Mesenchymal stem cell of Wharton's jelly (primary cell): Measurements from ENCODE around the genes SRR, CLUH, RAP1GAP2, OR3A1 and TAX1BP3.

GRCh38 chr17:2253787-2254481, 49.7 kb downstream of the SMG6 start:
- CAGE, long polyA plus RNA: no peak

DNA sequence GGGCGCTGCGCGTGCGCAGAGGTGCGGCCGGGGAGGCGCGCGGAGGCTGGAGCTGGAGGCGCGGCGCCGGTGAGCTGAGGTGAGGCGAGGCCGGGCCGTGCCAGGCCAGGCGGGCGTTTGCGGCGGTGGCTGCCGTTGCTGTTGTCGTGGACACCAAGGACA, at the start of gene SRR:
SRR (plus strand) TSS at position 12 of the 162 bp plus-strand sequence.
- CAGE, long polyA plus RNA: no peak

GRCh38 chr17:2343068-2343967, 6.0 kb downstream of the SGSM2 start:
- CAGE, long polyA plus RNA: no peak

- CAGE, long polyA plus RNA: no peak
These were observed 26.0 kb downstream of the MNT start for GRCh38 chr17:2374827-2375338.

GRCh38 chr17:2392126-2393035, 8.5 kb downstream of the MNT start:
- CAGE, long polyA plus RNA: no peak

- CAGE, long polyA plus RNA: no peak
These were observed 52.4 kb upstream of the MNT start for GRCh38 chr17:2453227-2453636.

- CAGE, long polyA plus RNA: no peak
These were observed 28.8 kb upstream of the PAFAH1B1 start for GRCh38 chr17:2564698-2565092.

GRCh38 chr17:2604964-2605413, 11.5 kb downstream of the PAFAH1B1 start:
- CAGE, long polyA plus RNA: no peak

DNA sequence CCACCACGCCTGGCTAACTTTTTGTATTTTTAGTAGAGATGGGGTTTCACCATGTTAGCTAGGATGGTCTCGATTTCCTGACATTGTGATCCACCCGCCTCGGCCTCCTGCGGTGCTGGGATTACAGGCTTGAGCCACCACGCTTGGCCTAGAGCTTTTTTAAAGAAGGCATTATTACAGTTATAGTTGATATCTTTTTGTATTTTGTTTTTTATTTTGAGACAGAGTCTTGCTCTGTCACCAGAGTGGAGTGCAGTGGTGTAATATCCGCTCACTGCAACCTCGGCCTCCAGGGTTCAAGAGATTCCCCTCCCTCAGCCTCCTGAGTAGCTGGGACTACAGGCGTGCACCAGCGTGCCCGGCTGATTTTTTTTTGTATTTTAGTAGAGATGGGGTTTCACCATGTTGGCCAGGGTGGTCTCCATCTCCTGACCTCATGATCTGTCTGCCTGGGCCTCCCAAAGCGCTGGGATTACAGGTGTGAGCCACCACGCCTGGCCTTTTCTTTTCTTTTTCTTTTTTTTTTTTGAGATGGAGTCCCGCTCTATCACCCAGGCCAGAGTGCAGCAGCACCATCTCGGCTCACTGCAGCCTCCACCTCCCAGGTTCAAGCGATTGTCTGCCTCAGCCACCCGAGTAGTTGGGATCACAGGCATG, 13.6 kb downstream of the PAFAH1B1 start:
- CAGE, long polyA plus RNA: no peak

- CAGE, long polyA plus RNA: no peak
These were observed 11.2 kb downstream of the CLUH start for GRCh38 chr17:2700238-2700977.

DNA sequence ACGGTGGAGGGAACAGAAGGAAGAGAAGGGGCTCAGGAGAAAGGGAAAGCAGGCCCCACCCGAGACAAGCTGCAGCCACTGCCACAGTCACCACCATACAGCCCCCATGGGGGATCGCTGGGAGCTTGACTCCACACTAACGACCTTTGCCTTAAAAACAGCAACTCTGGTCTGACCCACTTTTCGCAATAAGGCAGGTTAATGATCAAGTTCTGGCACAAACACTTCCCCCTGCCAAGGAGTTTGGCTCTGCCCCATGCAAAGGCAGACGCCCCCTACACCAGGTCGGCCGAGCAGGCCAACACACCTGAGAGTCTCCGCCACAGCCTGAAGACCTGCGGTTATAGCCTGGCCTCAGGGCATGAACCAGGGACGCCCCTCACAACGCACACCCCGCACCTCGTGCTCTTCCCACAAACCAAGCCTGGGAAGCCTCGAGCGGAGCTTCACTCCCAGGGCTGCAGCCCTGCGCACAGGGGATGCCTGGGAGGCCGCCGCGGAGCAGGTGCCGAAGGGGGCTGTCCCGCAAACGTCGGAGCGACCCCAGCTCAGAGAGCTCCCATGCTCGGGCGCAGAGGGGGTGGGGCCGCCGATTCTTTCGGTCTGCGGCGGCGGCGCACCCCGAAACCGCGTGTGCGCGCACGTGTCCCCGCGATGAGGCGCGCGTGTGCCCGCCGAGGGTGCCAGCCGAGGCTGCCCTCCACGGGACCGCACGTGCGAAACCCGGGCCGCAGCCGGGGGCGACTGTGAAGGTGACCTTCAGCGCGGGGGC, 724 bp downstream of the CLUH start:
- CAGE, long polyA plus RNA: no peak

- CAGE, long polyA plus RNA: no peak
These were observed at the start of gene CLUH for GRCh38 chr17:2711426-2712089. Gene CLUH, minus strand, starts transcription at chr17:2711764.

GRCh38 chr17:2796106-2796535, at the start of gene RAP1GAP2:
Gene RAP1GAP2, plus strand, starts transcription at chr17:2796438.
- CAGE, long polyA plus RNA: no peak

DNA sequence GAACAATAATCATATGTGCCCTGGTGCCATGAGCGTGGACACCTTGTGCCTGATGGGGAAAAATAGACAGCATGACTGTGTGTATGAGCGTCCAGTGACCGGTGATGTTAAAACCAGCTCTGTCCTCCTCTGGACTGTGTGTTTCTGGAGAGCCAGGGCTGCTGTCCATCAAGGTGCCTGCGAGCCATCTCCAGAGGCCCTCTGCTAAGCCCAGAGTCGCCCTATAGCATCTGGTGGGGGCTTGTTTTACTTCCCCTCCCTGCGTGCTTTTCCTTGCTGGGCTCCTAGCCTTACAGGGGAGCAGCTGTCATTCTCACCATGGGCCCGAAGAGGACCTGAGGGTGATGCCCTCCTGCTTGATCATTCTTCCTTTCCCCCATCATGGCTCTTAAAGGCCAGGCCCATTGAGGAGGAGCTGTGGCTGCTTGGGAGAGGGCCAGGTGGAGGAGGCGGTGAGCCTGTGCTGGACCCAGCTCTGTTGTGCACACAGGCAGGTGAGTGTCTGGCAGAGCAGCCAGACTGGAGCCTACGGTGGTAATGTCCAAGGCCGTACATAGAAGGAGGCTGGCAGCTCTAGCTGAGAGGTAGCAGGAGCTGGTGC, 106.7 kb downstream of the RAP1GAP2 start:
- CAGE, long polyA plus RNA: no peak

DNA sequence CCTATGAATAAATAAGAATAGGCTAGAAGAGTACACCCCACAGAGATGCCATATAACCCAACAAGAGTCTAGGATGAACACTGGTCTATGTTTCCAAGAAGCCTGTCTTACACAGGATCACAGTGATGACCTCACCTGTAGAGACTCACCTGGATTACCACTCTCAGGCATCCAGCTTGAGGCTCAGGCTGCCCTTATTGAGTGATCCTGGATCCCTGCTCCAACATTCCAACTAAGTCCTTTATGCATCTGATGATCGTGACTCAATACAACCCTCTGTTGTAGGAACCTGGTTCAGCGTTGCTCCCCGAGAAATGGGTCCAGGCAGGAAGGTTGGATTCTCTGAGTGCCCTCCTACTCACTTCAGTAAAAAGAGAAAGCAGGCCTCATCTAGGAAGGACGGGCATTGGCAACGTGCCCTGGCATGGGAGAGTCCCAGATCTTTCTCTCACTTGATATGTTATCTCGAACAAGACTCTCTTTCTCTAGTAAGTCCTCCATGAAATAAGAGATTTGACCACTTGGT, at the start of gene OR3A1:
OR3A1 (minus strand) TSS at position 227 of the 526 bp plus-strand sequence.
- CAGE, long polyA plus RNA: no peak

DNA sequence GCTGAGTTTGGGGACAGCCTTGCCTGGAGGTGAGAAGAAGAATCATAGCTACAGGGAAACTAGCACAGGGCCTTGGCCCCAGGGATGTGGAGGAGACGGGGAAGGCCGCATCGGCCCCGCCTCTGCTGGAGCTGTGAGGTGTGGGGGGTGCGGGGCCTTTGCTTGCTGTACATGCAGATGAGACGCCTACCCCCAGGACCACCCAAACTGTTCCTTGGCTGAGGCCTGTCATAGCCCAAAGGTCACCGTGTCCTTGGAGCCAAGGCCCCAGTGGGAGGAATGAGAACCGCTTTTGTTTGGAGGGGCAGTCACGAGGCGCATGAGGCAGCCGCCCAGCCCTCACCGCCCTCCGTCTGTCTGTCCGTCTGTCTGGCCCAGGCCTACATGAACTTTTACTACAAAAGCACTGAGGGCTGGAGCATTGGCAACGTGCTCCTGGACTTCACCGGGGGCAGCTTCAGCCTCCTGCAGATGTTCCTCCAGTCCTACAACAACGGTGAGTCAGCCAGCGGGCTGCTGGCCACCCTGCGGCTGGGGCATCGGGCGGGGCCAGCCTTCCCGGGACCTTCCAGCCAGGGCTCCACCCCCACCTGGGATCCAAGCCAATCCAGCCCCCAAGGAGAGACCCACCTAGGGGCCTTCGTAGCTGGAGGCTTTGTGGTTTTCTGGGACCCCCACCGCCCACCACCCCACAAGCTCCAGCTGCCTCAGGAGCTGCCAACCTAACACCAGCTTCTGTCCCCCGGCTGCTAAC, 8.7 kb downstream of the TAX1BP3 start:
- CAGE, long polyA plus RNA: no peak

DNA sequence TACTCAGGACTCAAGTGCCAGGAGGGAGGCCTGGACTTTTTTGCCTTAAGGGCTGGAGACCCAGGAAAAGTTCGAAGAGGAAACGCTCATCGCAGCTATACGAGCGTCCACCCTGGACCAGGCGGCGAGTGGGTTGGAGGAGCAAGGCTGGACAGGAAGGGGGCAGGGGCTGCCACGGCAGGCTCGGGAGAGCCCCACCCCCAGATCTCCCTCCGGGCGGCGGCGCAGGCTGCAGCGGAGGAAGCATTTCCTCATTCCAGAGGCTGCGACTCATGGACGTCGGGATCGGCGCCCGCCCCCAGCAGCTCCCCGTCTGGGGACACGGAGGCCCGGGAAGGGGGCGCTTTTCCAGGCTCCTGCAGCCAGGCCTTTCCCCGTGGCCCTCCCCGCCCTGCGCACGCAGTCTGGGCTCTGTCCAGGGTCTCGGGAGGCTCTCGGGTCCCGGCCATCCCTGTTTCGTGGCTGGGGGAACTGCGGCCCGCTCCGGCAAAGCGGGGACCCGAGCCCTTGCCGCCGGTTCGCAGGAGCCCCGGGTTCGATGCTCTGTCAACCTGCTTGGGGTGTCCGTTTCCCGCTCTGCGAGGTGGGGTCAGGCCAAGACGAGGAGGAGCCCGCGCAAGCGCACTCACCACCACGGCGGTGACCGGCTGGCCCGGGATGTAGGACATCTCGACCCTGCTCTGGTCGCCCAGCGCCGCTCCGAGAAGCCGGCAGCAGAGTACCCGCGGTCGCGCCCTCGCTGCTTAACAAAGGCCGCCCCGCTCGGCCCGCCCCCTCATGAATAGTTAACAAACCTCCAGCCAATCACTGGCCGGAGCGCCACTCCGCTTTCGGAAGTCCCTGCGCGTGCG, at the start of gene TAX1BP3:
TAX1BP3 (minus strand) TSS at position 720 of the 851 bp plus-strand sequence.
- CAGE, long polyA plus RNA: no peak

- CAGE, long polyA plus RNA: no peak
These were observed 530 bp downstream of the HASPIN start for GRCh38 chr17:3724048-3724818.

DNA sequence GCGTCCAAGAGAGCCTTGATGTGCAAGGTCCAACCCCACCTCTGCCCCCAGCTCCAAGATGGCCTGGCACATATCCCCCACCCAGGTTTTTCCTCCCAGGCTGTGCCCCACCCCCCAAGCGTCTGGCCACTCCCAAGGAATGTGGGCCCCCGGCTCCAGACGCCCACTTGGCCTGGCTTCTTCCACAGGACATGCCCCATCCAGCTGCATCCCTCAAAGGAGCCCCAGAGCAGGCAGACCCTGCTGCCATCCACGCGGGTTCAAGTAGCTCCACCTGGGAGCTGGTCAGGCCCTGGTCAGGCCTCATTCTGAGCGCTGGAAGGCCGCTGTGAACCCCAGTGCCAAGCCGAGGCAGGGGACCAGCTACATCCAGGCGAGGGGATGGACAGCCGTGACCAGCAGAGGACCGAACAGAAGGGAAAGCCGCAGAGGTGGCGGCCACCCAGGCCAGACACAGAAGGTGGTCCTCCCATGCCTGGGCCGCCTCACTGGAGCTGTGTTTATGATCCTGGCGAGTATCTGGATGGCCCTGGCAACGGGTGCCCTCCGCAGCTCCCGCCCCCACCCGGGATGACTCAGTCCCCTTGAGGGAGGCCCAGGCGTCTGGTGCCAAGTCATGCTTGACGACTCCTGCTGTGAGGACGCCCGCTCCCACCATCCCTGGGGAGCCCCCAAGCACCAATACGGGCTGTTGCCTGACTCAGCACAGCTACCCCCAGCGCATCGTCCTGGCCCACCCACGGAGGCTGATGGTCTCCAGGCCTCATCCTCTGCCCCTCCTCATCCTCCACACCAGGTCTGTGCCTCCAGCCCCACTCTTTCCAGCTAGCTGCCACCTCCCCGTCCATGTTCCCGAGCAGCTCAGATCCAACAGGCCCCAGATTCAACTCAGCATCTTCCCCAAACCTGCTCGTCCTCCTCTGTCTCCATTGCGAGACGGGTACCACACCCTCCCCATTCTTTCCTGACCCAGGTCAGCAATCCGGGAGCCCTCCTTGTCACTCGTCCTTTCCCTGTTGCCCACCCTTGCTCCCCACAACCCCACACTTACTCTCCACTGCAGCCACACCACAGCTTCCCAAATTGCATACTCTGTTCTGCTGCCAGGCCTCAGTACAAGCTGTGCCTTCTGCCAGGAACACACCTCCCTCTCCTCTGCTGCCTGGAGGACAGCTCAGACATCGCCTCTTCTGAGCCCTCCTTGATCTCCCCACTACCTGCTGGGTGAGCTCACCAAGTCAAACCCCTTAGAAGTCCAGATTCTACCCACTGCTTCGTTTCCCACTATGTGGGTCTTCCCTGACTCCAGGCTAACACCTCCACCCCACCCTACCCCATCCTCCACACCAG, 2.7 kb downstream of the CAMKK1 start:
- CAGE, long polyA plus RNA: no peak

GRCh38 chr17:3893937-3894436, 1.1 kb upstream of the CAMKK1 start:
- CAGE, long polyA plus RNA: no peak